Airway epithelial cell (primary cell): Measurements from ENCODE around the genes AKAP7, STX7 and TAAR6.

DNA sequence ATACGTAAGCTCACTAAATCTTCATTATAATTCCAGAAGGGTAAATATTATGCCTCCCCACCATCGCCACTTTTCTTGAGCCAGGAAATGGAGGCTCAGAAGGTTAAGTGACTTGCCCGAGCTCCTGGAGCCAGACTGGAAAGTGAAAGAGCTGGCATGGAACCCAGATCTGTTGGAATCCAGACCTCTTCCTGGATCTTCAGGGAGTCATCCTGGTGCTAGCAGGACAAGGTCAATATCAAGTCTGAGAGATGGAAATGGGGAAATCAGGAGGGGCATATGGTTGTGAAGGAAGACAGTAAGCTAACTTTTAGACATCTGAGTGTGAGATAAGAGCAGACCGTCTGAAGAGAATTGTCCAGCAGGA lies 6.1 kb downstream of the TMEM200A start:
- RAMPAGE, long total RNA, result no peak

DNA sequence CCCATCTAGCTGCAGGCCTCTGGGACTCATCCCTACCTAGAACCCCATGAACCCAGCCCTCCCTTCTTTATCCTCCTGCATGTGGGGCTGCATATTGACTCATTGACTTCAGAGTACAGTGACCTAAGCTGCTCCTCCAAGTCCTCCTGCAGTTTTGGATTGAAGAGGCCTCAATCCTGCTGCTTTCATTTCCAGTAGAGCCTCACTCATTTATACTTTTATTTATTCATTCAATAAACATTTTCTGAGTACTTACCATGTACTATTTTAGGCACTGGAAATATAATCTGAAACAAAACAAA lies 11.6 kb downstream of the TMEM200A start:
- RAMPAGE, long total RNA, result no peak

DNA sequence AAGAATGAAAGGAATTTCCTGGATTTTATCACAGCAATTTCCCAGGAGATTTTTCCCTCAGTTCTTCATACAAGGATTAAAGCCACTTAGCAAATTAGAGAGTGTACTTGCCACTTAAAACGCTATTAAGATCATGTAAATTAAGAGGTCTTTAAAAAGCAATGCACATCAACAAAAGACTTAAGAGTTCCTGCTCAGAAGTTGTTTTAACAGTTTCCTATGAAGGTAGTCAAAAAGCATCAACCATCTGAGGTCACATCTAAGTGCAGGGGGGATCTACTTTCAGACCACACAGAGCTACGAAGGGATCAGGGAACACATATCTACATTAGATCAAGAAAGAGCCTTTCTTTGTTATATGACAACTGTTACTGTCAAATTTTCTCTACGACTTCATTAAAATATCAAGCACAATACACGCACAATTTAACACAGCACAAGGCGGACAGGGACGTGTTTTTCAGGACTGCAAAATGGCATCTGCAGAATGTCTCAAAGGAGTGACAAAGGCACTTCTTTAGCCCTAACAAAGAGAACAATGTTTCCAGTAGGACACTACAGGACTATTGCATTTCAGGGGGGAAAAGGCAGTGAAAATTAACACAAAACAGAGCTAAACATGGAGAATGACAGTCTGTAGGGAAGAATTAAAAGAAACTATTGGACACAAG lies 65.7 kb downstream of the EPB41L2 start:
- RAMPAGE, long total RNA, result no peak

GRCh38 chr6:131062072-131062719 lies 849 bp downstream of the EPB41L2 start:
- RAMPAGE, long total RNA, result no peak

DNA sequence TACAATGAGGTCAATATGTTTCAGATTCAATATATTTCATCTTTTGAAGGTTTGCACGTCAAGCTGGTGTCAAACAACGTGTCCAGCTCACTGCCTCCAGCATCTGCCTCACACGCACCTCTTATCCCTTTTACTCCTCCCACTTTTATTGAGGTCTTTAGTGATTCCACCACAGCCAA lies 783 bp upstream of the EPB41L2 start:
- RAMPAGE, long total RNA, result no peak

- RAMPAGE, long total RNA, result no peak
Measured at GRCh38 chr6:131134833-131136141, at the start of gene AKAP7. TSS of gene AKAP7 (plus strand) at chr6:131135467.

DNA sequence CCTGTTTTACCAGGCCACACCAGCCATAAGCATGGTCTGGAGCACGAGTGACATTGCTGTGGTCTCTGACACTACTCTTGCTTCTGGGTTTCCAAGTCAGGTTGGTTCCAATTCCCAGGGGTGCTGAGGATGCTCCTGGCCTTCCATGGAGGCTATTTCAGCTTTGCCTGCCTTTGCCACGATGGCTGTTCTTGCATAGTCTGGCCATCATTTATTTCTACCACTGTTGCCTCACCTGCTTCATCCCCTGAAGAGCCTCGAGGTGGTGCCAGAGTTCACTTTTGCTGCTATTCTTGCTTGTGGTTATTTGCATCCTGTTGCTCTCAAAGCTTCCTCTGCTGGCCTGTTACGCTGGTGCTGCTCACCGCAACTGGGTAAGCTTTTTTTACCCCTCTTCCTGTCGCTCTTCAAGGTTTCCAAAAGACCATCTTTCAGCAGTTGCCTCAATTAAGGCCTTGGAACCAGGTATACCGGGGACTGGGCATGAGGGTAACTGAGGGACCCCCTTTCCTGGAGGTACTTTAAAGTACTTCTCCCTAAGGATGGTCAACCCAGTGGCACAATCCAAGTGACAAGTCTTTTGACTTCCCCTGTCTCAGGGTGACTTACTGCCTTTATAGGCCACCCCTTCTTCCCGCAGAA lies 64.5 kb downstream of the AKAP7 start:
- RAMPAGE, long total RNA, result no peak

GRCh38 chr6:131250094-131250827 lies 115.0 kb downstream of the AKAP7 start:
- RAMPAGE, long total RNA, result no peak

DNA sequence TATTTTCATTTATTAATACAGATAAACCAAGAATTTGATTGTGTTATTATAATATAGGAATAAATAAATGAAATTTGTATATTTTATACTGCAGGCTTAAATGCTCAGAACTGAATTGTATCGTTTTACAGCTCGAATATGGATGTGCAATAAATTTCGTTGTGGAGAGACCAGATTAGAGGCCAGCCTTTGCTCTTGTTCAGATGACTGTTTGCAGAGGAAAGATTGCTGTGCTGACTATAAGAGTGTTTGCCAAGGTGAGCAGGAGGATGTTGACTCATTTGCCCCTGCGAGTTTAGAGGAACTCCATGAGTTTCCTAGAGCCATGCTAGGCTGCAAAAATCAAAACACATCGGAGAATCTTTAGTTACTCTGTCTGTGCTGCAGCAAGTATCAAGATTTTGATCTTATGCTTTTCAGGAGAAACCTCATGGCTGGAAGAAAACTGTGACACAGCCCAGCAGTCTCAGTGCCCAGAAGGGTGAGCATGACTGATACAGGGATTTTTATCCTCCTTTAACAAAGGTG lies 15.4 kb downstream of the ENPP3 start:
- RAMPAGE, long total RNA, result no peak

GRCh38 chr6:131947460-131948070 lies 3.6 kb downstream of the CCN2 start:
- RAMPAGE, long total RNA, result no peak

DNA sequence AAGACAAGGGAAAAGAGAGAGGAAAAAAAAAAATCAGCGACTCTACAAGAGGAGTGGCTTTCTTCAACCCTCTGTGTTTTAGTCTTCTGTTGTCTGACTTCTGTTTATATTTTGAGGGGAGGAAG lies 1.7 kb downstream of the CCN2 start:
- RAMPAGE, long total RNA, result no peak

GRCh38 chr6:131980748-131981424 lies 29.7 kb upstream of the CCN2 start:
- RAMPAGE, long total RNA, result no peak

DNA sequence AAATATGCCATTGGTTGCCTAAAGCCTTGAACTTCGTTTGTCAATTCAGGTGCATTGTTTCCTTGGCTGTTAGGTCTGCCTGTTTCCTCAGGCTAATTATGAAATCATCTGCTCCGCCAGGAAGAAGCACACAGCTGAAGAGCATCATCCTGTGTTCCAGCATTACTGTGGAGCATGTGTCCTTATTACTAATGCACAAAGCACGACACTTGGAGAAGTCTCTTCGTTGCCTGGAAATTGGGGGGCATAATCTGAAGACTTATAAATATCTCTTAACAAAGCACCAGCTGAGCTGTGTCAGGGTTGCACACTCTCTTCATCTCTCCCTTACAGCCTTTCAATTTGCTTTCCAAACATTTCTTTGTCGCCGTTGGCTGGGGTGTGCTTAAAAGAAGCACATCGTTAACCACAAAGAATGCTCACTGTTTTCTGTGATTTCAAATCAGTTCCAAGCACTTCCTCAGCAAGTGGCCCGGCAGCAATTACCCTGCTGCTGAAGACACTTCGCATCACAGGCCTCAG lies 9.5 kb downstream of the MOXD1 start:
- RAMPAGE, long total RNA, result no peak

DNA sequence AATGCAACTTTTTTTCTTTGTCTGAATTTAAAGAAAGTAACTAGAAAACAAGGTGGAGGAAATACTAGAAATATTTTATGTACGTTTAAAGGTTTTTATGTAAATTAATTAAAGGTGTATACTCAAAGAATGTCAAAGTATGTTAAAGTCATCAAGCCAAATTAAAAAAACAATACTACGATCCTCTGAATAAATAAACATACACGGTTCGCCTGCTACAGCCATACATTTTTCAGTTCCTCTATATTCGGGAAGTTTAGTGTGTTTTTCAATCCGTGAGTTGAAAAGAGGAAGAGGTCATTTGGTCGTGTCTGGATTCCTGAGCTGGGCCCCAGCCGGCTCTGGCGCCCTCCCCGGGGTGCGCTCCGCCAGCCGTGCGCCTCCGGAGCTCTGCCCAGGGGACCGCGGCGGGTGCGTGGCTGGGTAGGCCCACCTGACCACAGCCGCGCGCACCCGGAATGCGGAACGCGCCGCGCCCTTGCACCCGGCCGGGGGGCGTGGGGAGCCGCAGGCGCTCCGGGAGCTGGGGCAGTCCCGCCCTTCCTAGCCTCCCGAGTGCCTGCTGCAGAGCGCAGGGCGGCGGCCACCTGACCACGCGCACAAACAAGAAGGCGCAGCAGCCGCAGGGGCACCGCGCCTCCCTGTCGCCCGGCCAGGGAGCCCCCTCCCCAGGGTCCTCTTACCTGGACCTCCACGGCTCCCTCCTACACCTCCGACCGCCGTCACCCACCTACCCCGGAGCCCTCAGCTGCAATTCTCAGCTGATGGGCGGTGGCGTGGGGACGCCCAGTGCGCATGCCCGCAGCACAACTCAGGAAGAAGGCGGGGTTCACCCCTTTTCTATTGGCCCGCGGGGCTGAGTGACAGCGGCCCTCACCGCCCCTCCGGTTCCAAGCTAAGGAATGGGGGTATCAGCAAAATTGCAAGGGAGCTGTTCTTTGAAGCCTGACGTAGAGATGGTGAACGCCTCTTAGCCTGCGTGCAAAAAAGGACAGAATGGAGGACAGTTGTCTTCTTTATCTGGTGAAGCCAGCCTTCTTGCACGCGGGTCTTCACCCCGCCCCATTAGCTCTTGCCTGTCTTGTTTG lies at the start of gene STX7:
TSS of gene STX7 (minus strand) at position 793 of the 1,088 bp plus-strand sequence.
- RAMPAGE, long total RNA, result start-site peak on the minus strand centred at position 764 of the sequence, 37 bp wide, 337 and 114 reads in 2 replicates

DNA sequence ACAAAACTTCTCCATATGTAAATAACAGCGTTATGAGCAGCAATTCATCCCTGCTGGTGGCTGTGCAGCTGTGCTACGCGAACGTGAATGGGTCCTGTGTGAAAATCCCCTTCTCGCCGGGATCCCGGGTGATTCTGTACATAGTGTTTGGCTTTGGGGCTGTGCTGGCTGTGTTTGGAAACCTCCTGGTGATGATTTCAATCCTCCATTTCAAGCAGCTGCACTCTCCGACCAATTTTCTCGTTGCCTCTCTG lies at the start of gene TAAR6:
TSS of gene TAAR6 (plus strand) at position 33 of the 254 bp plus-strand sequence.
- RAMPAGE, long total RNA, result no peak

DNA sequence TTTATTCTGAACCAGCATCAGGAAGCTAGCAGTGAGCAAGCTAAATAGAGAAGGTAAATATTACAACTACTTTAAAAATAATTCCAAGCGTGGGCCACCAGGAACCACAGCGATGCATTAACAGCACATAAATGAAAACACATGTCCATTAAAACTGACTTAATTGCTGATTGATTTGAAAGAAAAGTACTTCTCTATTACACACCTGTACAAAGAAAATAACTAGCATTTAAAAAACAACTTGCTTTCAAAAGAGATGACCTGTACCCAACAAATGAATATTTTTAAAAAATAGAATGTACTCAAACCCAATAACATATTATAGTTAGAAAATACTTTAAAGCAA lies 364 bp upstream of the TAAR1 start:
- RAMPAGE, long total RNA, result no peak

GRCh38 chr6:132730490-132730988 lies 16.7 kb upstream of the VNN1 start:
- RAMPAGE, long total RNA, result no peak

GRCh38 chr6:133767242-133767807 lies 121.6 kb upstream of the TCF21 start:
- RAMPAGE, long total RNA, result no peak

- RAMPAGE, long total RNA, result no peak
Measured at GRCh38 chr6:133887302-133887563, 1.7 kb upstream of the TCF21 start.

DNA sequence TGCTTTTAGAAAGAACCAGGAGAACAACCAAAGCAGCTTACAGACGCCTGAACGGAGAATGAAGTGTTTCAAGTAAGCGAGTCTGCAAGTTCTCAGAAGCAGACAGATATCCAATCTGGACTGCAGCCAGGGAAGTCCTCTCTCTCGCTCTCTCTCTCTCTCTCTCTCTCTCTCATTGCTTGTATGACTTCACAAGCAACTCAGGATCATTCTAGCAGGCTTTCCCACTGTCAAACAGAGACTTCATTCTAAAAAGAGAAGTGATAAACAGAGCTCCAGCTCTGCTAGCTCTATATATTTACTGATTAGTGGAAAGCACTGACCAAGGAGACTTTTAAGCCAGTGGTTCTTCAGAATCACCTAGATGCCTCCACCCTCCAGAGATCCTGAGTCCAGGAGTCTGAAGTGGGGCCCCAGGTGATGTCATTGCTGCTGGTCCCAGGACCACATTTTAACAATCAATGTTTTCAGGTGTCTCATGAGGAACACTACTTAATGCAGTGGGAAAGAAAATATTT lies 6.0 kb downstream of the TCF21 start:
- RAMPAGE, long total RNA, result no peak